Gastroesophageal sphincter (tissue), 4 donors: ENCODE data around the genes FSTL5, MARCHF1, SMIM31 and KLHL2.

GRCh38 chr4:162163684-162164675 is at the start of gene FSTL5:
Gene FSTL5 (minus strand): TSS chr4:162164000.
- PRO-cap = no peak
- RAMPAGE, long total RNA, 4 experiments = no peak in any of the 4 experiments

DNA sequence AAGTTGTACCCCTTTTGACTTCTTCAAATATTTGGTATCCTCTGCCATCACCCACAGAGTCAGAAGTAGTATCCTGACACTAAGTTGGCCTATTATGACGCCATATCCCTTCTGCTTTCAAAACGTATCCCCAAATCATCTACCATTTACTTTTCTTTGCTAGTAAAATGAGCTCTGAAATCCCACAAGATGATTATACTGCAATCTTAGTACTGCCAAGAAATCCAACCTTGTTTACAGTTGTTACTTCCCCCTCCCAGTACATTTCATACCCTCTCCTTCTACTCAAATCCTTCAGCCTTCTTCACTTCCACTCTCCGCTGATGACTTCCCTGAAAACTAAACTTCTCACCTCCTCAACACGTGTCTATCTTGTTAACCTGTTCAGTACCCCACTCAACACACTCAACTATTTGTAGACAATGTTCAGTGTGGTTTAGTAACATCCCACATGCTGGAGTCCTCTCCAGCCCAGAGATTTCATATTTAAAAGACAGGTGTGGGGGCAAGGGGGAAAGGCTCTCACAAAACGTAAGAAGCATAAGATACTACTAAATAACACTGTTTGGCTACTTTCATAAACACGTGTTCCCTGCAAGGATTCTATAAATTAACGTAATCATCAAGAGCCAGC is 1.3 kb downstream of the NAF1 start:
- PRO-cap = no peak
- RAMPAGE, long total RNA, 4 experiments = no peak in any of the 4 experiments

- PRO-cap = no peak
- RAMPAGE, long total RNA, 4 experiments = no peak in any of the 4 experiments
Observed at GRCh38 chr4:163439824-163440175, 33.8 kb downstream of the TKTL2 start.

- PRO-cap = no peak
- RAMPAGE, long total RNA, 4 experiments = no peak in any of the 4 experiments
Observed at GRCh38 chr4:163493594-163493965, 910 bp upstream of the TMA16 start.

- PRO-cap = bidirectional peak, plus-strand start at chr4:164384174, minus-strand start at chr4:164384040
- RAMPAGE, long total RNA, 4 experiments = no peak in any of the 4 experiments
Observed at GRCh38 chr4:164383838-164384249, at the start of gene MARCHF1. Gene MARCHF1 (minus strand): TSS chr4:164384019.

- PRO-cap = no peak
- RAMPAGE, long total RNA, 4 experiments = no peak in any of the 4 experiments
Observed at GRCh38 chr4:164753869-164754609, at the start of gene SMIM31. Gene SMIM31 (plus strand): TSS chr4:164754131.

- PRO-cap = bidirectional peak, plus-strand start at chr4:165207677, minus-strand start at chr4:165207605; bidirectional peak, plus-strand start at chr4:165208057, minus-strand start at chr4:165207984
- RAMPAGE, long total RNA, 4 experiments = start-site peak on the plus strand in 1 of 4 experiments, at chr4:165207516-165207966 at its widest, 18 reads per replicate
Observed at GRCh38 chr4:165207200-165208331, at the start of gene KLHL2. Gene KLHL2 (plus strand): TSS chr4:165207561.

GRCh38 chr4:165256330-165256841 is 23.1 kb downstream of the GK3 start:
- PRO-cap = no peak
- RAMPAGE, long total RNA, 4 experiments = no peak in any of the 4 experiments

- PRO-cap = unidirectional peak, plus-strand start at chr4:165326947
- RAMPAGE, long total RNA, 4 experiments = no peak in any of the 4 experiments
Observed at GRCh38 chr4:165326462-165327084, 896 bp upstream of the MSMO1 start.

- PRO-cap = no peak
- RAMPAGE, long total RNA, 4 experiments = no peak in any of the 4 experiments
Observed at GRCh38 chr4:165364559-165364897, 14.3 kb upstream of the CPE start.

DNA sequence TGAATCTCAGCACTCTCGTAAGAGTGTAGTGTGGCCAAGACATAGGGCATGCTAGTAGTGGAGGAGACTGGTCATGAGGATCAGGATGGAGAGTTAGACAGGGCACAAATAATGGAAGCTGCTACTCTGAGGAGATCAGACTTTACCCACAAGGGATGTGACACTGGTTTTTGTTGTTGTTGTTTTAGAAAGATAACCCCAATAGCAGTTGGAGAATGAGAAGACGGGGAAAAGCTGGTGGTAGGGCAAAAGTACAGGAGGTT is 203.2 kb downstream of the CPE start:
- PRO-cap = no peak
- RAMPAGE, long total RNA, 4 experiments = no peak in any of the 4 experiments

GRCh38 chr4:165874043-165874601 is 1.1 kb downstream of the TLL1 start:
- PRO-cap = no peak
- RAMPAGE, long total RNA, 4 experiments = no peak in any of the 4 experiments

DNA sequence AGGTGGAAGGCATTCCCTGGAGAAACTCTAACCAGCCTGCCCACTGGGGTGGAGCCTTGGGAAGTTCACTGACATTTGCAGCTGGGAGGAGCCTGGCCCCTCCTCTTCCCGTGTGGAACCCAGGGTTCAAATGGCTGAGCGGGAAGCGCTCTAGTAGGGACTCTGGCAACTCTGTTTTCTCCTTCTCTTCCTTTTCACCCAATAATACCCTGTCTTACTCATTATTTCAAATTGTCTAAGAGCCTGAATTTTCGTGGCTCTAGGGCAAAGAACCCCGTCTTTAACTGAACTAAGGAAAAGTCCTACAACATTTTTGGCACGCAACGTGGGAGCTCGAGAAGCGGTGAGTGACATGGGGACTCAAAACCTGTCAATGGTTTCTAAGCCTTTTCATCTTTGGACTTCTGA is 325.1 kb downstream of the TLL1 start:
- PRO-cap = no peak
- RAMPAGE, long total RNA, 4 experiments = no peak in any of the 4 experiments

DNA sequence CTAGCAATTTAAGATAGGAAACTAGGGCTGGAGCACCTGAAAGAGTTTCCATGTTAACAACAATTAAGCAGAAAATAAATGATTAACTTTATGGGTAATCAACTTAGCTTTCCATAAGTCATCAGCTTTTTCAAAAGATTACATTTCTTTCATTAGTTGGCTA is 211 bp upstream of the ANXA10 start:
- PRO-cap = no peak
- RAMPAGE, long total RNA, 4 experiments = no peak in any of the 4 experiments

GRCh38 chr4:168283448-168283756 is 35.1 kb downstream of the DDX60 start:
- PRO-cap = no peak
- RAMPAGE, long total RNA, 4 experiments = no peak in any of the 4 experiments

GRCh38 chr4:168831020-168831560 is 179.0 kb downstream of the CBR4 start:
- PRO-cap = unidirectional peak, plus-strand start at chr4:168831334
- RAMPAGE, long total RNA, 4 experiments = no peak in any of the 4 experiments

GRCh38 chr4:168924255-168924620 is 85.8 kb downstream of the CBR4 start:
- PRO-cap = no peak
- RAMPAGE, long total RNA, 4 experiments = no peak in any of the 4 experiments

GRCh38 chr4:168924657-168925241 is 85.3 kb downstream of the CBR4 start:
- PRO-cap = no peak
- RAMPAGE, long total RNA, 4 experiments = start-site peak on the plus strand in 1 of 4 experiments, at chr4:168924969-168925042 at its widest, 382 reads per replicate

GRCh38 chr4:168926811-168927979 is 82.9 kb downstream of the CBR4 start:
- PRO-cap = no peak
- RAMPAGE, long total RNA, 4 experiments = start-site peak on the plus strand in 1 of 4 experiments, at chr4:168926985-168927266 at its widest, 368 to 1,127 reads per replicate

DNA sequence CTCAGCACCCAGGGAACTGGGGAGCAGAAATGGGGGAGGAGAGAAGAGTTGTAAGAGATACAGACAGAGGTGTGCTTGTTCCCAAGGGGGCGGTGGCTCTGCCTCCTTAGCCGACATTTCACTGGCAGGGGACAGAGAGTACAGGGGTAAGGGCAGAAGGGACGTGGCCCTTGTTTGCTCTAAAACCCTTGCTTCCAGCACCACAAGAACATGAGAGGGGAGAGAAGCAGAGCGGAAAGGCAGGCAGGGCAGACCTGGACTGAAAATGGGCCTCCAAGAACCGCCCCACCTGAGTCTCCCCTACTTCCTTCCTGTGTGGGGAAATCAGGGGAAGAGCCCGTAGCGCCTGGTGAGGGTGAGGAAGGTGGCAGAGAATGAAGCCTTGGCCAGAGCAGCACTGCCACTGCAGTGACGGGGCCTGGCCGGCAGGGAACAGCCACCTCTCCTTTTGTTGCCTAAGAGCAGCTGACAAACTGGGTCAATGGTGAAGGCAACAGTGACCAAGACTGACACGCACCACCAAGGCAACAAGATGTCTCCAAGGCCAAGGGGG is 58.2 kb upstream of the CBR4 start:
- PRO-cap = no peak
- RAMPAGE, long total RNA, 4 experiments = no peak in any of the 4 experiments